ENCODE measurements around a stretch of chr2.

DNA sequence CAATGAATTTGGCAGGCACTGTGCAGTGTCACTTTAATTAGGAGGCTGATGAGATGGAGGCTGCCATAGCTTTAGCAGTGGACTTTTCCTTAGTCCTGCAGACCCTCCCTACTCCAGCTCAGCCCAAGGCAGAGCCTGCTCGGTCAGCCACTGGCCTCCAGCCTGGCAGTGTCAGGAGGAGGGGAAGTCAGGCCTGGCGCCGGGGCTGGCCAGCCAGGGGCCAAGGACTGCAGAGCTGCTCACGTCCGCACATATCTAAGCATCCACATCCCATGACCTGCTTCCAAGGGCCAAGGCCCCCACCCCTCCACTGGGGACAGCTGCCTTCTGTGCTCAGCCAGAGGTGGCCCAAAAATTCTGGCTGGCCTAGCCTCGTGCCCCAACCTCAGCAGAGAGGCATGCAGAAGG lies 33.2 kb downstream of the ADRA2B start:
- RAMPAGE, long total RNA, result no peak
- RRBS, result no CpG with 5 or more reads among the region's 6 CpGs
PRO-cap:
- standard, result no peak
- CoPRO, capped RNA only, 2 experiments, result no peak in any of the 2 experiments
- CoPRO, capped and uncapped RNA, 2 experiments, result no peak in any of the 2 experiments
- CoPRO, uncapped RNA only, 2 experiments, result no peak in any of the 2 experiments
CAGE:
- cytosol, long polyA plus RNA, result no peak
- long polyA plus RNA, result no peak
- nucleolus, long total RNA, result no peak
- nucleus, long polyA plus RNA, result no peak

- RAMPAGE, long total RNA, result no peak
- RRBS, result no CpG with 5 or more reads among the region's 4 CpGs
PRO-cap:
- standard, result no peak
- CoPRO, capped RNA only, 2 experiments, result no peak in any of the 2 experiments
- CoPRO, capped and uncapped RNA, 2 experiments, result no peak in any of the 2 experiments
- CoPRO, uncapped RNA only, 2 experiments, result no peak in any of the 2 experiments
CAGE:
- cytosol, long polyA plus RNA, result no peak
- long polyA plus RNA, result no peak
- nucleolus, long total RNA, result no peak
- nucleus, long polyA plus RNA, result no peak
These were observed 11.7 kb upstream of the DUSP2 start for GRCh38 chr2:96156931-96157340.

GRCh38 chr2:96184094-96184878 lies 24.3 kb downstream of the STARD7 start:
- RAMPAGE, long total RNA, result no peak
- RRBS, result no CpG with 5 or more reads among the region's 15 CpGs
PRO-cap:
- standard, result no peak
- CoPRO, capped RNA only, 2 experiments, result no peak in any of the 2 experiments
- CoPRO, capped and uncapped RNA, 2 experiments, result no peak in any of the 2 experiments
- CoPRO, uncapped RNA only, 2 experiments, result peak in 2 of 2 experiments; most common minus-strand start chr2:96184362 (in 1)
CAGE:
- cytosol, long polyA plus RNA, result no peak
- long polyA plus RNA, result no peak
- nucleolus, long total RNA, result no peak
- nucleus, long polyA plus RNA, result no peak

DNA sequence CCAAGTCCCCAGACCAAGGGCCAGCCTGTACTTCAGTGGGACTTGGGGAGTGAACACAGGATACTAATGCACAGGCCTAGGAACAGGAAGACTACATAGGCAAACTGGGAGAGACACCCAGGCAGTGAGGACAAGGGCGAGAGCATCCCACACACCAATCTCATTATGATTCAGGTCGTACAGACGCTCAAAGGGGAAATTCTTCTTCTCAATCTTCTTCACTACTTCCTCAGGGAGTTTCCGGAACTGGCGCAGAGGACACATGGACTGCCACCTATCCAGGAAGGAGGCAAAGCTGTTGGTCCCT lies 18.1 kb downstream of the SNRNP200 start:
- RAMPAGE, long total RNA, result no peak
- RRBS, result no CpG with 5 or more reads among the region's 5 CpGs
PRO-cap:
- standard, result no peak
- CoPRO, capped RNA only, 2 experiments, result no peak in any of the 2 experiments
- CoPRO, capped and uncapped RNA, 2 experiments, result no peak in any of the 2 experiments
- CoPRO, uncapped RNA only, 2 experiments, result no peak in any of the 2 experiments
CAGE:
- cytosol, long polyA plus RNA, result no peak
- long polyA plus RNA, result no peak
- nucleolus, long total RNA, result no peak
- nucleus, long polyA plus RNA, result no peak

- RAMPAGE, long total RNA, result no peak
- RRBS, result no CpG with 5 or more reads among the region's 16 CpGs
PRO-cap:
- standard, result no peak
- CoPRO, capped RNA only, 2 experiments, result no peak in any of the 2 experiments
- CoPRO, capped and uncapped RNA, 2 experiments, result no peak in any of the 2 experiments
- CoPRO, uncapped RNA only, 2 experiments, result no peak in any of the 2 experiments
CAGE:
- cytosol, long polyA plus RNA, result no peak
- long polyA plus RNA, result no peak
- nucleolus, long total RNA, result no peak
- nucleus, long polyA plus RNA, result no peak
These were observed 58.8 kb downstream of the NCAPH start for GRCh38 chr2:96394254-96394961.

- RAMPAGE, long total RNA, result no peak
- RRBS, result no CpG with 5 or more reads among the region's 7 CpGs
PRO-cap:
- standard, result no peak
- CoPRO, capped RNA only, 2 experiments, result no peak in any of the 2 experiments
- CoPRO, capped and uncapped RNA, 2 experiments, result no peak in any of the 2 experiments
- CoPRO, uncapped RNA only, 2 experiments, result no peak in any of the 2 experiments
CAGE:
- cytosol, long polyA plus RNA, result no peak
- long polyA plus RNA, result no peak
- nucleolus, long total RNA, result no peak
- nucleus, long polyA plus RNA, result no peak
These were observed 77.7 kb downstream of the NCAPH start for GRCh38 chr2:96413154-96413765.

- RAMPAGE, long total RNA, result no peak
- RRBS, result no CpG with 5 or more reads among the region's 9 CpGs
PRO-cap:
- standard, result no peak
- CoPRO, capped RNA only, 2 experiments, result no peak in any of the 2 experiments
- CoPRO, capped and uncapped RNA, 2 experiments, result no peak in any of the 2 experiments
- CoPRO, uncapped RNA only, 2 experiments, result no peak in any of the 2 experiments
CAGE:
- cytosol, long polyA plus RNA, result no peak
- long polyA plus RNA, result no peak
- nucleolus, long total RNA, result no peak
- nucleus, long polyA plus RNA, result no peak
These were observed 2.9 kb downstream of the ARID5A start for GRCh38 chr2:96539280-96539927.

- RAMPAGE, long total RNA, result start-site peak on the minus strand at chr2:96637178-96637192, 94 and 89 reads in 2 replicates
- RRBS, result 2% methylated on average over 5 of the region's 34 CpGs
PRO-cap:
- standard, result bidirectional peak, plus-strand start at chr2:96637298, minus-strand start at chr2:96637131; bidirectional peak, plus-strand start at chr2:96637594, minus-strand start at chr2:96637412
- CoPRO, capped RNA only, 2 experiments, result no peak in any of the 2 experiments
- CoPRO, capped and uncapped RNA, 2 experiments, result no peak in any of the 2 experiments
- CoPRO, uncapped RNA only, 2 experiments, result peak in 1 of 2 experiments; most common minus-strand start chr2:96636778 (in 1)
CAGE:
- cytosol, long polyA plus RNA, result no peak
- long polyA plus RNA, result no peak
- nucleolus, long total RNA, result no peak
- nucleus, long polyA plus RNA, result no peak
These were observed 1.2 kb downstream of the KANSL3 start for GRCh38 chr2:96636575-96637723.

DNA sequence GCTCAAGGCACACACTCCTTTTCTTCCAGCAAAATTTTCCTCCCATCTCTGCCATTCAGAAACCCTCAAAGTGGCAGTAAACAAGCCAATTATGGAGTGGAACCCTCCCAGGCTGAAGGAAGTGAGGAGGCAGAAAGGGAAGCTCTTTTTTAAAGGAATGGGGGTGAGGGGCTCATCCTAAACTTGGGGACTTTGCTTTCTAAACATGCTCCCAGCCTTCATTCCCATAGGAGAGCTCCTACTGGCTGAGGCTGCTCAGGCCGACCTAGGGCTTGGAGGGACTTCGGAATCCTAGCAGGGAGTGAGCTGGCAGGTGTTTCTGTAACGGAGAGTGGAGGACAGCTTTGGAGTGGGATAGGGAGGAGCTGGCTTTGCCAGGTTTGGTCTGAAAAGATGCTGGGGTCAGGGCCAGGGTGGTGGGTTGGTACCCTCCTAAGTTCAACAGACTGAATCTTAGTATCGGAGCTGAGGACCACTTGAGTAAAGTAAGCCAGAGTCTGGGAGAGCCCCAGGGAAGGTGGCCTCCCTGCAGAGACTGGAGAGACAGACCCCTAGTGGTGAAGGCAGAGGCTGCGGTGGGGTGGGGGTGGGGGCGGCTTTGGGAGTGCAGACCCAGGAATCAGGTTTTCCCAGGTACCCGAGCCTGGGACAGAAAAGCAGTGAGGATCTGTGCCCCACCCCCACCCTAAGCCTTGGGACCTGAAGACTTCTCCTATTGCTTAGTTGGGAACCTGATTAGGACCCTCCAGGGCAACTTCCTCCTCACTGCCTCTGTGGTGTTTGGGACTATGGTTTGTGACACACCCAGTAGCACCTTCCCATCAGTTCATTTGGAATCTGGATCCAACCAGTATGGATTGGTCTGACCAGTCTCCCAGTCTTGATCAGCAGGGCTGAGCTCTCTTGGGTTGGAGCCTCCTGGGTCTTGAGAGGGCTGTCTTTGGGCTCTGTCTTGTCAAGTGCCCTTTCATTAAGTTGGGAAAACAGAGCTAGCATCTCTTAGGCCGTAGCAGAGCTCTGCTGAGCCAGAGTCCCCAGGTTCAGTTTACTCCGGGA lies 2.9 kb downstream of the CNNM4 start:
- RAMPAGE, long total RNA, result no peak
- RRBS, result no CpG with 5 or more reads among the region's 9 CpGs
PRO-cap:
- standard, result no peak
- CoPRO, capped RNA only, 2 experiments, result no peak in any of the 2 experiments
- CoPRO, capped and uncapped RNA, 2 experiments, result no peak in any of the 2 experiments
- CoPRO, uncapped RNA only, 2 experiments, result no peak in any of the 2 experiments
CAGE:
- cytosol, long polyA plus RNA, result no peak
- long polyA plus RNA, result no peak
- nucleolus, long total RNA, result no peak
- nucleus, long polyA plus RNA, result no peak

DNA sequence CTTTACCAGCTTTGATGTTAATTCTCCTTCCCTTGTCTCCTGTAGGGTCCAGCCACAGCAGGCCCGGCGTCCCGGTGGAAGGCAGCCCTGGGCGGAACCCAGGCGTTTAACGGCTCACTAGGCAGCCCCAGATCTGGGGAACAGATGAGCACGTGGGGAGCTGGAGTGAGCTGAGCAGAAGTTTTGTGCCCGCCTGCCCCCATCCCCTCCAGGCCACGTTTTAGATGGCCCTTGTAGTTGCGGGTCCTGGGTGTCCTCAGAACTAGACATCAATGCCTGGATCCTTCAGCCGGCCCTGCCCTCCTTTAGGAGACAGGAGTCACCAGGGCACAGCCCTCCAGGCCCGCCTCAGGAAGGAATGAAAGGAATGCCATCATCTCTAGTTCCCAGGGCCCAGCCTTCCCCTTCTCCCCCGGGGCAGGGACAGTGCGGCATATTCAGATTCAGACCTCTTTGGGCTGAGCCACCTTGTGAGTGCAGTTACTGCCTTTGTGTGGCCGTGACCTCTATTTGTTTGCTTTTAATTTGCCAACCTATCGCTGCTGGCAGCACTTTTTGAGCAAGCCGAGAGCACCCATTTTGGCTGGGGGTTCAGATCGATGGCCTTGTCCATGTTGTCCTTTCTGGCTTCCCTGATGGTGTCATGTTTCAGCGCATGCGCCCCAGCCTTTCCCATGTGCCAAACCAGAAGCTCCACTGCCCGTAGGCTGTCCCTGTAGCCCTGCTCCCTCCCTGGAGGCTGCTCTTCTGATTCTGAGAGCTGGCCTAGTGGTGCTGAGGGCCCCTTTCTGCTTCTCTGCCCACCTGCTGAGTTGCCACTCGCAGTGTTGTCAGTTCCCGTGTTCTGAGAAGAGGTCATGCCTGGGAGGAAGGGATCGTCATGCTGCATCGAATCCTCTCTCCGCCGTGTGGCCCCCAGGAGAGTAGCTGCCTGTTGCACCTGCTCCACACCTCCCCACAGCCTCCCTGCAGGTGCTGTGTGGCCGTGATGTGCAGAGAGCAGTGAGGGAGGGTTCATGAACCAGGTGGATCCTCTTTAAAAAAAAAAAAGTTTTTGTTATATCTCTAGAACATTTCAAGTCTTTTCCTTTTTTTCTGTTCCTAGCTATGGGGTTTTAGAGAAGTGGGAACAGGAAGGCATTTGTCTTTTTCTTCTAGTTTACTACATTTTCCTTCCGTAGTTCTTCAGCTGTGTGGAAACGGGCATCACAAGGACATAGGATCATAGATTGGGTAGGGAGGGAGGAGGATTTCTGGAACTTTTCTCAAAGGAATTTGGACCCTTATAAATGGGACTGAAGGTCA lies 10.9 kb downstream of the ANKRD23 start:
- RAMPAGE, long total RNA, result no peak
- RRBS, result no CpG with 5 or more reads among the region's 30 CpGs
PRO-cap:
- standard, result no peak
- CoPRO, capped RNA only, 2 experiments, result no peak in any of the 2 experiments
- CoPRO, capped and uncapped RNA, 2 experiments, result no peak in any of the 2 experiments
- CoPRO, uncapped RNA only, 2 experiments, result peak in 2 of 2 experiments; most common plus-strand start position 536 of the sequence (in 1); most common minus-strand start position 508 of the sequence (in 1)
CAGE:
- cytosol, long polyA plus RNA, result no peak
- long polyA plus RNA, result no peak
- nucleolus, long total RNA, result no peak
- nucleus, long polyA plus RNA, result no peak

DNA sequence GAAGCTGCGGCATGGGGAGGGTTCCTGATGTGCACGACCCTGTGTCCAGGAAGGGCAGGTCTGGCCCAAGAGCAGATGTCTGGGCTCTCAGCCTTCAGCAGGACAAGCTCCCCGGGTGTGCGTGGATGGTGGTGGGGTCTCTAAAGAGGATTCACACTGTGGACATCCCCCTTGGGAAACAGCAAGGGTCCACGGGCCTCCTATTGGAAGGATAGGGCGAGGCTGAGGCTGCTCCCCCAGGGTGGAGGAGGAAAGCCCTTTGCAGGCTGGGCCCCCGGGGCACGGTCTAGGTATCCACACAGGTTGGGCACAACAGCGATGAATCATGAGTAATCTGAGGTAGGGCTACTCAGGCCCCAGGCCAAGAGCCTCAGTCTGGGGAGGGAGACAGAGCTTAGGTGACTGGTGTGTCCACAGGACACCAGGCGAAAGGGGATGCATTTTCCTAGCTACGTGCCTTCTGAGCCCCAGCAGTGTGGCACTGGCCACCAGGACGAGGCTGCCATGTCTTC lies 14.4 kb upstream of the SEMA4C start:
- RAMPAGE, long total RNA, result no peak
- RRBS, result no CpG with 5 or more reads among the region's 12 CpGs
PRO-cap:
- standard, result no peak
- CoPRO, capped RNA only, 2 experiments, result no peak in any of the 2 experiments
- CoPRO, capped and uncapped RNA, 2 experiments, result no peak in any of the 2 experiments
- CoPRO, uncapped RNA only, 2 experiments, result no peak in any of the 2 experiments
CAGE:
- cytosol, long polyA plus RNA, result no peak
- long polyA plus RNA, result no peak
- nucleolus, long total RNA, result no peak
- nucleus, long polyA plus RNA, result no peak

DNA sequence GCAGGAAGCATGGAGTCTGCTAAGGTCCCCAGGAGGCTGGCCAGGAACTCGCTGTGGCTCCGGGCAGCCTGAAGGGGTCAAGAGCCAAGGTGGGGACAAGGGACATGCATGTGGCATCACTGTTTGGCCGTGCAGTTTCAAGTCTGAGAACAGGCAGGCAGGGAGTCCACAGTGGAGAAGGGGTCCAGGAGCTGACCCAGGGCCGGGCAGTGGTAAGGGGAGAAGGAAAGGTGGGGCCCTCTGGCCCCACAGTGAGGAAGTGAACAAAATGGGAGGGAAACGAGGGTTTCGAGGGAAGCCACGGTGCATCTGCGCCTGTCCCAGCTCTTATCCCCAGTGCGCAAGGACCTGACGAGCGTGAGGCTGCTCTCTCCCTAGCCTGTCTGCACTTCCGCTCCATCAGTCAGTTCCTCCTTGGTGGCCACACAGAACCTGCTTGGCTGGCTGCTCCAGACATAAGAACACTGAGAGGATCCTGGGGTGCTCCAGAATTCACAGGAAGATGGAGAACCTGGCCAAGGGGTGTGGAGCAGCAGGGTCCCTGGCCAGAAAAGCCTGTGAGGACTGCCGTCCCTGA lies 43.5 kb upstream of the SEMA4C start:
- RAMPAGE, long total RNA, result no peak
- RRBS, result no CpG with 5 or more reads among the region's 13 CpGs
PRO-cap:
- standard, result bidirectional peak, plus-strand start at position 336 of the sequence, minus-strand start at position 338 of the sequence; bidirectional peak, plus-strand start at position 406 of the sequence, minus-strand start at position 438 of the sequence
- CoPRO, capped RNA only, 2 experiments, result peak in 1 of 2 experiments; most common plus-strand start position 406 of the sequence (in 1); most common minus-strand start position 253 of the sequence (in 1)
- CoPRO, capped and uncapped RNA, 2 experiments, result no peak in any of the 2 experiments
- CoPRO, uncapped RNA only, 2 experiments, result no peak in any of the 2 experiments
CAGE:
- cytosol, long polyA plus RNA, result no peak
- long polyA plus RNA, result no peak
- nucleolus, long total RNA, result no peak
- nucleus, long polyA plus RNA, result no peak

GRCh38 chr2:96916103-96916797 lies 46.4 kb upstream of the SEMA4C start:
- RAMPAGE, long total RNA, result no peak
- RRBS, result no CpG with 5 or more reads among the region's 13 CpGs
PRO-cap:
- standard, result no peak
- CoPRO, capped RNA only, 2 experiments, result no peak in any of the 2 experiments
- CoPRO, capped and uncapped RNA, 2 experiments, result no peak in any of the 2 experiments
- CoPRO, uncapped RNA only, 2 experiments, result no peak in any of the 2 experiments
CAGE:
- cytosol, long polyA plus RNA, result no peak
- long polyA plus RNA, result no peak
- nucleolus, long total RNA, result no peak
- nucleus, long polyA plus RNA, result no peak

GRCh38 chr2:96952051-96952586 lies 34.3 kb downstream of the FAM178B start:
- RAMPAGE, long total RNA, result no peak
- RRBS, result no CpG with 5 or more reads among the region's 18 CpGs
PRO-cap:
- standard, result no peak
- CoPRO, capped RNA only, 2 experiments, result no peak in any of the 2 experiments
- CoPRO, capped and uncapped RNA, 2 experiments, result no peak in any of the 2 experiments
- CoPRO, uncapped RNA only, 2 experiments, result no peak in any of the 2 experiments
CAGE:
- cytosol, long polyA plus RNA, result no peak
- long polyA plus RNA, result no peak
- nucleolus, long total RNA, result no peak
- nucleus, long polyA plus RNA, result no peak

- RAMPAGE, long total RNA, result no peak
- RRBS, result no CpG with 5 or more reads among the region's 2 CpGs
PRO-cap:
- standard, result no peak
- CoPRO, capped RNA only, 2 experiments, result no peak in any of the 2 experiments
- CoPRO, capped and uncapped RNA, 2 experiments, result no peak in any of the 2 experiments
- CoPRO, uncapped RNA only, 2 experiments, result no peak in any of the 2 experiments
CAGE:
- cytosol, long polyA plus RNA, result no peak
- long polyA plus RNA, result no peak
- nucleolus, long total RNA, result no peak
- nucleus, long polyA plus RNA, result no peak
These were observed 70.6 kb downstream of the ANKRD36 start for GRCh38 chr2:97183578-97183938.

GRCh38 chr2:97190767-97191376 lies 77.9 kb downstream of the ANKRD36 start:
- RAMPAGE, long total RNA, result no peak
- RRBS, result no CpG with 5 or more reads among the region's 4 CpGs
PRO-cap:
- standard, result no peak
- CoPRO, capped RNA only, 2 experiments, result no peak in any of the 2 experiments
- CoPRO, capped and uncapped RNA, 2 experiments, result no peak in any of the 2 experiments
- CoPRO, uncapped RNA only, 2 experiments, result no peak in any of the 2 experiments
CAGE:
- cytosol, long polyA plus RNA, result no peak
- long polyA plus RNA, result no peak
- nucleolus, long total RNA, result no peak
- nucleus, long polyA plus RNA, result no peak

GRCh38 chr2:97213308-97213751 lies 100.4 kb downstream of the ANKRD36 start:
- RAMPAGE, long total RNA, result no peak
- RRBS, result no CpG with 5 or more reads among the region's 2 CpGs
PRO-cap:
- standard, result no peak
- CoPRO, capped RNA only, 2 experiments, result no peak in any of the 2 experiments
- CoPRO, capped and uncapped RNA, 2 experiments, result no peak in any of the 2 experiments
- CoPRO, uncapped RNA only, 2 experiments, result no peak in any of the 2 experiments
CAGE:
- cytosol, long polyA plus RNA, result no peak
- long polyA plus RNA, result no peak
- nucleolus, long total RNA, result no peak
- nucleus, long polyA plus RNA, result no peak

- RAMPAGE, long total RNA, result no peak
- RRBS, result no CpG with 5 or more reads among the region's 3 CpGs
PRO-cap:
- standard, result no peak
- CoPRO, capped RNA only, 2 experiments, result no peak in any of the 2 experiments
- CoPRO, capped and uncapped RNA, 2 experiments, result no peak in any of the 2 experiments
- CoPRO, uncapped RNA only, 2 experiments, result no peak in any of the 2 experiments
CAGE:
- cytosol, long polyA plus RNA, result no peak
- long polyA plus RNA, result no peak
- nucleolus, long total RNA, result no peak
- nucleus, long polyA plus RNA, result no peak
These were observed 29.2 kb downstream of the ANKRD36B start for GRCh38 chr2:97560287-97561082.